Smooth muscle cell (in vitro differentiated cells): Measurements from ENCODE around the genes C5orf63 and CTXN3.

- RAMPAGE, long total RNA = no peak
Observed at GRCh38 chr5:125006045-125006878, 259.8 kb upstream of the ZNF608 start.

DNA sequence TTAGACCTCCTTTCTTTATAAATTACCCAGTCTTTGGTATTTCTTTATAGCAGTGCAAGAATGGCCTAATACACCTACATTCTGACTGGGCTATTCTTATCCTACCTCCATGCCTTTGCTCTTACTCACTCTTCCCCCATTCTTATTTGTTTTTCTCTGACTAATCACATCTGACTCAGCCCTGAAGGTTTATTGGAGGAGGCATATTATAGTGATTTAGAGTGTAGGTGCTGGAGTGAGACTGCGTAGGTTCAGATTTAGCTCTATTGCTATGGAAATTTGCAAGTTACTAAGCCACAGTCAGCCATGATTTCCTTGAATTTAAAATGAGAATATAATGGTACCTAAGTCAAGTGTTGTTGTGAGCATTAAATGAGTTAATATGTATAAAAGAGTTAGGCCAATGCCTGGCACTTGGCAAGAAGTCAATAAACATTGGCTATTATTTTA is 531.1 kb upstream of the ZNF608 start:
- RAMPAGE, long total RNA = no peak

DNA sequence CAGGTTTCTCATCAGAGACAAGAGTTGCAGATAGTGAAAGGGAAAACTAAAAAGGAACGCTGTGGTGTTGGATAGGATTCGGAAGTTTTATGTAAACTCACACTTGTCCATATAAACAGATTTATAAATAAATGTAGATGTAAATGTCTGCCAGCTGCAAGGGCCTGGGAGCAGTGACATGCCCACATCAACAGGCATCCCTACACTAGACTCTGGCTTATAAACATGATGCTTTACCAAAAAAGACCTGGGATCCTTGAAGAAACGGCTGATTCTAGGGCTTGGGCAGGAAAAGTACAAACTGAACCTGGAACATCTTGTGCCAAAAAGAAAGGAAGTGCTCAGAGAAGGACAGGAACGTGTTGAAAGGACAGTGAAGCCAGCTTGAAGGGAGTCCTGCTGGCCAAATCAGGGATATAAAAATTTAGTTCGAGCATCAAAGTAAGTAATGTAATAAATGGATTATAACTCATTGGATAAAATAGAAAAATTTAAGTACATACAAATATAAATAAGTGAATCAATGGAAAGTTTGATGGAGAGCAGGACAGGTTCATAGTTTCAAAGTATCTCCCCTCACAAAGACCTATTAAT is 58.2 kb downstream of the ALDH7A1 start:
- RAMPAGE, long total RNA = no peak

DNA sequence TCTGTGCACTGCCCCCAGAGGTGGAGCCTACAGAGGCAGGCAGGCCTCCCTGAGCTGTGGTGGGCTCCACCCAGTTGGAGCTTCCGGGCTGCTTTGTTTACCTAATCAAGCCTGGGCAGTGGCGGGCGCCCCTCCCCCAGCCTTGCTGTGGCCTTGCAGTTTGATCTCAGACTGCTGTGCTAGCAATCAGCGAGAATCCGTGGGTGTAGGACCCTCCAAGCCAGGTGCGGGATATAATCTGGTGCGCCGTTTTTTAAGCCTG is 118.8 kb downstream of the LMNB1 start:
- RAMPAGE, long total RNA = no peak

- RAMPAGE, long total RNA = no peak
Observed at GRCh38 chr5:126949935-126951066, 80.1 kb downstream of the MARCHF3 start.

- RAMPAGE, long total RNA = no peak
Observed at GRCh38 chr5:126961665-126962351, 68.5 kb downstream of the MARCHF3 start.

GRCh38 chr5:126987995-126988530 is 42.3 kb downstream of the MARCHF3 start:
- RAMPAGE, long total RNA = no peak

GRCh38 chr5:127025255-127025847 is 5.0 kb downstream of the MARCHF3 start:
- RAMPAGE, long total RNA = no peak

GRCh38 chr5:127038528-127038959 is 8.2 kb upstream of the MARCHF3 start:
- RAMPAGE, long total RNA = no peak

- RAMPAGE, long total RNA = no peak
Observed at GRCh38 chr5:127072857-127073664, at the start of gene C5orf63. Gene C5orf63 (minus strand): TSS chr5:127073502.

DNA sequence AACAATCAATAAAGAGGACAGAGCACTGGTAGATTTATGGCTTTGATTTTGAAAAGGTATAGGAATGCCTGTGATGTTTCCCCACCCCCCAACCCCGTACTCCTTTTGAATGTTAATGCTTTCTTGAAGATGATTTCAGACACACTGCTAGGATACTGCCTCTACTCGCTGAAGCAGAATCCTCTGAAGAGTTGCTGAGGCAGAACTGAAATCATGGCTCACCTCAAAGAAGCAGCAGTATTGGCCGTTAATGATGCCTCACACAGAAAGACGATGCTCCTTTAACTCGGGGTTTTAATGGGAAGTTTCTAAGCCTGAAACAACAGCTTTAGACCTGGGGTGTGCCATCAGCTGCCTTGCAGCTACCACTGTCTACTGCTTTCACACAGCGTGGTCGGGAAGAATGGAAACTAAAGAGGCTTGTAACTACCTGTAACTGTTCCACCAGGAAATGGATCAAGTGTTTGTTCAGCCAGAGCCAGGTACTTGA is at the start of gene CTXN3:
TSS of gene CTXN3 (plus strand) at position 176 of the 490 bp plus-strand sequence.
- RAMPAGE, long total RNA = no peak

GRCh38 chr5:127844543-127845046 is 141.4 kb downstream of the CCDC192 start:
- RAMPAGE, long total RNA = no peak

- RAMPAGE, long total RNA = no peak
Observed at GRCh38 chr5:127867313-127867789, 164.2 kb downstream of the CCDC192 start.

GRCh38 chr5:127892854-127893360 is 189.7 kb downstream of the CCDC192 start:
- RAMPAGE, long total RNA = no peak

GRCh38 chr5:127940970-127941247 is 142.7 kb upstream of the SLC12A2 start:
- RAMPAGE, long total RNA = no peak

- RAMPAGE, long total RNA = no peak
Observed at GRCh38 chr5:127958231-127959192, 125.1 kb upstream of the SLC12A2 start.

DNA sequence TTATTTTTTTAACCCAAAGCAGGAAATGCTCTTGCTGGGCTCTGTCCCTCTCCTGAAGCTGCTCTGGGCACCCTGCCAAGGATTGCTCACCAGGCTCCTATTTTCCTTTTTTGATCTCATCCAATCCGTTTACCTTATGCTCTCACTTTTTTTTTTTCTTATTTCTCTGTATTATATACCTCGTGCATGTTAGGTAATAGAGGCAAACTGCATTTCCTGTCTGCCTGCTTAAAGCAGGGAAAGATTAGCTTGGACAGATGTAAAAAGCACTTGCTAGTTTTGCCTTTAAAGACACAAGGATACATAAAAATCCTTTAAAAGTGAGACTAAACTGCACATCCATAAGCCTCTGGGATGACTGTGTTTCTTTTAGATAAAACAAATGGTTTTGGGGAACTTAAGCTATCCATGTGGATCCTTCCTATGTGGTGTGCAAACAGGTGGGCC is 124.1 kb upstream of the SLC12A2 start:
- RAMPAGE, long total RNA = no peak

DNA sequence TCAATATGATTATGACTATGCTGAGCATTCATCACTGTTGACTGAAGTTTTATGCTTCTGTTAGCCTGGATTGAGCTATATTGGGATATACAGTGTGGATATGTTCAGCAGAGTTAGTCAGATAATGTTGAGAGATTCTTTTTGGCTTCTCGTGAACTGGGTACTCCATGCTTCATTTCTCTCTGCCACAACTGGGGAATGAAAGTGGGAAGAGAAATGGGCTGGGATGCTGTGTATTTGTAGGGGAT is 32.3 kb downstream of the SLC12A2 start:
- RAMPAGE, long total RNA = no peak

GRCh38 chr5:128186681-128187625 is 103.4 kb downstream of the SLC12A2 start:
- RAMPAGE, long total RNA = no peak

DNA sequence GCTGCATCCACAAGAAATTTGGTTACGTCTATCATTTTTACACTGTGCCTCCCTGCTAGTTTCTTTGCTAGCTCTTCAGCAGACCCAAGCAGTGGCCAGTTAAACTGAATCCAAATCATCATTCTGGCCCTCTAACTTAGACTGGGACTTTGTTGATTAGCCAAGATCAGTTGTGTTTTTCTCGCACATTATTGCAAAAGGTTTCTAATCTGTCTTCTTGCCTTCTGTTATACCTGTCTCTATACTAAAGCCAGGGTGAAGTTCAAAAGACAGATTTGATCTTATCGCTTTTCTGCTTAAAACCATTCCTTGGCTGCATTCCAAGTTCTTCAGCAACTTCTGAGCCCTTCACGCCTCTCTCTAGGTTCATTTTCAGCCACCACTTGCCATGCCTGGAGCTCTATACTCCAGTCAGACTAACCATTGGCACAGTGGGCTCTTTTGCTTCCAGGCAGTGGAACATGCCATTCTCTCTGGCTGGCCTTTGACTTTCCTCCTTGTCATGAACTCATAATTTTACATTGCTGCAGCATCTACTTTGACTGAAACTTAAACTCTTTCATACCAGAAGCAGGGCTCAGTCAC is 114.3 kb downstream of the SLC12A2 start:
- RAMPAGE, long total RNA = no peak